ENCODE results near the gene ELF4.

GRCh38 chrX:121161339-121161800, 114.0 kb downstream of the GLUD2 start:
- RRBS, result no CpG with 5 or more reads among the region's 3 CpGs

DNA sequence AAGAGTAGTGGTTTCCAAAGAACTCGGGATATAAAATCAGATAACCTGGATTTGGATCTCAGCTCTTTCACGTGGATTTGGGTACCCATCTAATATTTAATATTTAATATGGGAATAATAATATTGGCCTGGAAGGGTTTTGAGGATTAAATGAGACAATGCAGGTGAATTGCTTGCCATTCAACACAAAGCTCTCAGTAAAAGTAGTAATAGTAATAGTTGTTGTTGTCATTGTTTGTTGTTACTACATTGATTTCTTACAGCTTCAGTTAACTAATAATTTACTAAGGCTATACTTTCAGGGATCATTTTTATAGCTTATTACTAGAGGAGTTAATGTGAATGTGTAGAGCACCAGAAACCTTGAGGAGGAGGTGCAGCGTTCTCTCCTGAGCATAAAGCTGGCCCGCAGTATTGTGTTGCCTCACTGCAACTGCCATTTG, 343.9 kb upstream of the GRIA3 start:
- RRBS, result no CpG with 5 or more reads among the region's 4 CpGs

- RRBS, result no CpG with 5 or more reads among the region's 5 CpGs
Measured at GRCh38 chrX:124347249-124347680, 902 bp downstream of the SH2D1A start.

DNA sequence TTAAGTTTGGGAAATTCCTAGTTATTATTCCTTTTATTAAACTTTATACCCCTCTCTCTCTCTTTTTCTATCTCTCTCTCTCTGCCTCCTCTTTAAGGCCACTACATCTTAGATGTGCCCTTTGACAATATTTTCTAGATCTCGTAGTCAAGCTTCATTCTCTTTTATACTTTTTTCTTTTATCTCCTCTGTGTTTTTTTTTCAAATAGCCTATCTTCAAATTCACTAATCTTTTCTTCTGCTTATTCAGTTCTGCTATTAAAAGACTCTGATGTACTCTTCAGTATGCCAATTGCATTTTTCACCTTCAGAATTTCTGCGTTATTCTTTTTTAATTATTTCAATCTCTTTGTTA, 402.0 kb downstream of the DCAF12L2 start:
- RRBS, result no CpG with 5 or more reads among the region's 2 CpGs

GRCh38 chrX:126459884-126460709, 92.5 kb downstream of the DCAF12L1 start:
- RRBS, result no CpG with 5 or more reads among the region's 28 CpGs

DNA sequence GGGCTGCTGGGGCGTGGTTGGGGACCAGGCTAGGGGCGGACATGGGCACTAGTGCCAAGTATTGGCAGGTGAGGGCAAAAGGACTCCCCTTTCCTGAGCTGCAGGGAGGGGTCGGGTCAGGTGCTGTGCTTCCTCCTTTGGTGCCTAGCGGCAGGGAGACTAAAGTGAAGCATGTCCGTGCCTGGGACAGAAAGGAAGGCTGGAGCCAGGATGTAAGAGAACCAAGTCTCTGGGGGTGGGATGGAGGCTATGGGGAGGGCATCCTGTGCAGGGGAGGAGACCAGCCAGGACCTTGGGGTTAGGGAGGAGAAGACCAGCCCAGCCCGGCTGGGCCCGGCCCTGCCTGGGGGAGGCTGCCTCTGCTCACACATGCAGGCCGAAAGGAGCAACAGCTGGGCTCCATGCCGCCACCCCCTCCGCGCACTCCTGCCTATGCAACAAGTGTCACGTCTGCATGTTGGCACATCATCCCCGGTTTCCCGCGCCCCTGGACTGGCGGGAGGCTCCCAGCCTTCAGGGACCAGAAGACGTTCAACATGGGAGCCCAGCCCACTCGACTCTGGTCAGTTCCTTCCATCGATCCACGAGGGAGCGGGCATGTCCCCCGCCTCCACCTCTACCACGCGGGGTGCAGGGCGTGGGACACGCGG, 1.0 kb downstream of the APLN start:
- RRBS, result no CpG with 5 or more reads among the region's 27 CpGs

- RRBS, result no CpG with 5 or more reads among the region's 10 CpGs
Measured at GRCh38 chrX:129781045-129781782, 1.5 kb downstream of the SASH3 start.

DNA sequence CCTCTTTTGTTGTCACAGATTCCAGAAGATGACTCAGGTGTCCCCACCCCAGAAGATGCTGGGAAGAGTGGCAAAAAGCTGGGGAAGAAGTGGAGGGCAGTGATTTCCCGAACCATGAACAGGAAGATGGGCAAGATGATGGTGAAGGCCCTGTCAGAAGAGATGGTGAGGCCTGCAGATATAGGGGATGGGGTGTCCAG, 8.6 kb downstream of the SASH3 start:
- RRBS, result no CpG with 5 or more reads among the region's 1 CpG

DNA sequence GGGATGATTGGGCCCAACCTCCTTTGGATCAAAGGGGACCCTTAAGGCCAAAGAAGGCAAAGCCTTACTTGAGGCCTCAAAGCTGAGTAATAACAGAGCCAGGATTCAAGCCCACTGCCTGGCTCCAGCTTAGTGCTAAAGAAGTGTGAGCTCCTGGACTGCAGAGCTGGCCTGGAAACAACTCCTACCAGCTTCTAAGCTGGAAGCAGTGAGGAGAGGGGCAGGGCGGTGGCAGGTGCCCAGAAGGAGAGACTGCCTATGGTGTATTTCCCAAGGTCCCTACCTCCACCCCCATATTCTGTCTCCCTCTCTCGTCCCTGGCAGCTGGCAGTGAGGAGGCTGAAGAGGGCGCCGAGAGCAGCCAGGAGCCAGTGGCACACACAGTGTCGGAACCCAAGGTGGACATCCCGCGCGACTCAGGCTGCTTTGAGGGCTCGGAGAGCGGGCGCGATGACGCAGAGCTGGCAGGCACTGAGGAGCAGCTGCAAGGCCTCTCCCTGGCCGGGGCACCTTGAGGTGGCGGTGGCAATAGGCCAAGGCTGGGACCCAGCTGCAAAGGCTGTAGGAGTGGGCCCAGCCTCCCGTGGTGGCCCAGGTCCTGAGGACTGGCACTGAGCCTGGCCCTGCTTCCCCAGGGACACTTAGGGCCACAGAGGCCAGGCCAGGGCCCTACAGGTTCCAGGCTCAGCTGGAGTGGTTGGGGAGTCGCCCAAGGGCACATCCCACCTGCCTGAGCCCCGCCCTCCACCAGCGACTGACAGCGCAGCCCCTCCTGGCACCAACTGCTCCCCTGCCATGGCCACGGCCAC, 13.8 kb downstream of the SASH3 start:
- RRBS, result no CpG with 5 or more reads among the region's 21 CpGs

DNA sequence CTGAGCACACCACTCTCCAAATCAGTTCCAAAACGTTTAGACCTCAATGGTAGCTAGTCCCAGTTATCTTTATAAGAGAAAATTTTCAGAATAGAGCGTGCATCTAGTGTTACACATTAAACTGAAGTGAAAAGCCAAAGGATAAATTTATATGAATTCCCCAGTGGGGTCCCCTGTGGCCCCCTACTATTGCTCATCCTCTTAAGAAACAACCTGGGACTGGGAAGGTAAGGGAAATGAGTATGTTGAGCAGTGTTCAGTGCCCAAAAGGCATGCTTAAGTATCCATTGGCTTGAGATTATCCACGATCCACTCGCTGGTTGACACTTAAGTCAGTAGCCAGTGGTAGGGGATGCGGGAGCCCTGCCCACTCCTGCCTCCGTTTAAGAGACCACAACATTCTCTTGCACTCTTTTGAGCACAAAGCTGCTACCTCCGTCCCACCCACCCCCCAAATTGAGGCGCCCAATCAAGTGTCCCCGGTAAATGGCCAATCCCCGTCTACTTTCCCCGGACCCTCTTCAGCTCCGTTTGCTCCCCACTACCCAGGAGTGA, 24.9 kb downstream of the UTP14A start:
- RRBS, result no CpG with 5 or more reads among the region's 12 CpGs

DNA sequence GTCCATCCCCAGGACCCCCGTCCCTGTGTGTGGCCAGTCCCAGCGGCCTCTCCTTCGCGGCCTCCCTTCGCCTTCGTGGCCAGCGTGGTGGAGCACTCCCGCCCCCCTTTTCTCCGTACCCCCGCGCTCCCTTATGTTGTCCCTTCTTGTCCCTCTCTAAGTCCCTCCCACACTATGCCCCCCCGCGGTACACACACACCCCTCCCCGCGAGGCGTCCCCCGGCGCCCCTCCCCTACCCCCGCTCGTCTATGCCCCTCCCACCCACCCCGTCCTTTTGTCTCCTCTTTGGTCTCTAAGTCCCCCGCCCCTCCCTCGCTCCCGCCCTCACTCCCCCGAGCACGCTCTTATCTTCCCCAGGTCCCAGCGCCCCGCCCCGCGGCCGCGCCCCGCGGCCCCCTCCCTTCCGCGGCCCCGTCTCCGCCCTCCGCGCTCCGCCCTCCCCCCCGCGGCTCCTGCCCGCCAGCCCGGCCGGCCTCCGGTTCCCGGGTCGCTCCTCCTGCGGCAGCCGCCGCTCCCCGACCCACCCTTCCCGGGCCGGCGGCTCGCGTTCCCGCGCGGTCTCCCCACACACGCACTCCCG, 26.2 kb downstream of the UTP14A start:
- RRBS, result 4% methylated on average over 7 of the region's 63 CpGs

DNA sequence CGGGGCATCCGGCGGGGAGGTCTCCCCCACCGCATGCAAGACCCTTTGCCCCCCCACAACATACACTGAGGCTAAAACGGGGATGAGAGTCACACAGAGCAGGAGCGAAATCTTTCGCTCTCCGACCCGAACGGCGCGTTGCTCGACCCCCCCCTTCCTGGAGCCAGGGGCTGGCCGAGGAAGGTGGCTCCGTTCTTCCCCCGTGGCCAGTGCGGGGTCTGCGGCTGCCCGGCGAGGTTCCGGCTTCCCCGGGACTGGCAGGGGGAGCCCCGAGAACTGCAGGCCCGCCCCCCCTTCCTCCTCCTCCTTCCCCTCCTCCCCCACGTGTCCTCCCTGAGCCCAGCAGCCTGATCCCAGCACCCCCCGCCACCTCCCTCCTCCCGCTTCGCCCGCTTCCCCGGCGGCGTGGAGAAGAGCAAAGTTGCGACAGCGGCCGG, 2.5 kb upstream of the BCORL1 start:
- RRBS, result no CpG with 5 or more reads among the region's 35 CpGs

GRCh38 chrX:130070977-130072177, 38.9 kb downstream of the ELF4 start:
- RRBS, result 67% methylated on average over 2 of the region's 21 CpGs

- RRBS, result 17% methylated on average over 3 of the region's 38 CpGs
Measured at GRCh38 chrX:130081940-130083406, 27.8 kb downstream of the ELF4 start.

GRCh38 chrX:130085515-130086362, 24.6 kb downstream of the ELF4 start:
- RRBS, result no CpG with 5 or more reads among the region's 10 CpGs

DNA sequence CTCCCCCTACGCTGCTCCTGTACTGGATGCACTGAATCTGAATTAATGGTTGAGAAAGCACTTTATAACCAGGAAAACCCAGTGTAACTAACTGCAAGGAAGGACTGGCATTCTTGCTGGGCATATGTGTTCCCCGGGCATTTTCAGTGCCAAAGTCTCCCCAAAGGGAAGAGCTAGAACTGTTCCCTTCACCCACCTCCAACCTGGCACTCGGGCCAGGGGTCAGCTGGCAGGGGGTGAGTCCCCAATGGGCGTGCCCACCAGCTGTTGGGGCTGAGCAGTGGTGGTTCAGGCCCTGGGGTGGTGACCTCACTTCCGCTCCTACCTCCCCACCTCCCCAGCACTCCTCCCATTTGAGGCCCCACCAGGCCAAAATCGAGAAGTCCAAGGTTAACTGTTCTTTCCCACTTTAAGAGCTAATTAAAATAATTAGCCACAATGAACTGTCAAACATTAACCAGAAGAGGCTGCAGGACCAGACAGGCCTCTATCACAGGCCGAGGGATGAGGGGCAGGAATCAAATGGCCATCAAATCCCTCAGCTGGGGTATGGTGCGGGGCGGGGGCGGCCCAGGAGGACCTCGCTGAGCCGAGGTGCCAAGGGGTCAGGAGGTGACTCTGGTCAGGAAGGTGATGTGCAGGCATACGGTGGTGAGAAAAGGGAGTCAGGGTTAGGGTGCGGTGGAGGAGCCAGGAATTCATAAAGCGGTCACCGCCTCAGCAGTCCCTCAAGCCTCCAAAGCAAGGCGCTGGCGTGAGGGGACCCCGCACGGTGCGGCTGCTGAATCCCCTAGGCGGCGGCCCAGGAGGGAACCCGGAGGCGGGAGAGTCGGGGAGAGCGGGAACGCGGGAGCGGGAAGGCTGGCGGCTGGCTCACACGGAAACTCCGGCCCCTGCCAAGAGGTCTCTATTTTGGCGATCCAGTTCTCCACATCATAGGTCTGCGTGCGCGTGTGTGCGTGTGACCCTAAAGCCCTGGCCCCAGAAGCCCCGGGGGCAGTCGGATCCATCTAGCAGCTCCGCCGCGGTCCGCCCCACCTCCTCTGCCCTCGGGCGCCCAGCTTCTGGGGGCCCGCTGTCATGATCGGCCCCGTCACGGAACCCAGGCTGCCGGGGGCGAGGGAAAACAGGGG, 978 bp downstream of the ELF4 start:
- RRBS, result 1% methylated on average over 12 of the region's 52 CpGs

GRCh38 chrX:130110086-130111153, at the start of gene ELF4:
ELF4 (minus strand) TSS chrX:130110497.
- RRBS, result 2% methylated on average over 40 of the region's 144 CpGs

DNA sequence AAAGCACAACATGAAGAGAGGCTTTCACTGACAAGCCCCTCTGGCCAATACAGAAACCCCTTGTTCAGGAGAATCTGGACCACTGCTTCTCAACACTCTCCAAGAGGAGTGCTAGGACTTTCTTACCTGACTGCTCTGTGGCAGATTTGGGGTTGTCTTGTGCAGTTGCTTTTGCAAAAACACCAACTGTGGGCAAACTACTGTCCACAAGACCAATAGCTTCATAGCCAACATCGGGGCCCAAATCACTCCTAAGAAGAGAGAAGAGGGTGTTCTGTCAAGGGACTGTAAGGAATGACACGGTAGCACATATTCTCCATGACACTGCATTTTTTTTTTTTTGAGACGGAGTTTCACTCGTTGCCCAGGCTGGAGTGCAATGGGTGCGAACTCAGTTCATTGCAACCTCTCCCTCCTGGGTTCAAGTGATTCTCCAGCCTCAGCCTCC, 21.3 kb upstream of the ELF4 start:
- RRBS, result no CpG with 5 or more reads among the region's 5 CpGs

All from amniotic epithelial cell (primary cell).